Hair follicle dermal papilla cell (primary cell): ENCODE measurements around the genes PXN and RNF10.

DNA sequence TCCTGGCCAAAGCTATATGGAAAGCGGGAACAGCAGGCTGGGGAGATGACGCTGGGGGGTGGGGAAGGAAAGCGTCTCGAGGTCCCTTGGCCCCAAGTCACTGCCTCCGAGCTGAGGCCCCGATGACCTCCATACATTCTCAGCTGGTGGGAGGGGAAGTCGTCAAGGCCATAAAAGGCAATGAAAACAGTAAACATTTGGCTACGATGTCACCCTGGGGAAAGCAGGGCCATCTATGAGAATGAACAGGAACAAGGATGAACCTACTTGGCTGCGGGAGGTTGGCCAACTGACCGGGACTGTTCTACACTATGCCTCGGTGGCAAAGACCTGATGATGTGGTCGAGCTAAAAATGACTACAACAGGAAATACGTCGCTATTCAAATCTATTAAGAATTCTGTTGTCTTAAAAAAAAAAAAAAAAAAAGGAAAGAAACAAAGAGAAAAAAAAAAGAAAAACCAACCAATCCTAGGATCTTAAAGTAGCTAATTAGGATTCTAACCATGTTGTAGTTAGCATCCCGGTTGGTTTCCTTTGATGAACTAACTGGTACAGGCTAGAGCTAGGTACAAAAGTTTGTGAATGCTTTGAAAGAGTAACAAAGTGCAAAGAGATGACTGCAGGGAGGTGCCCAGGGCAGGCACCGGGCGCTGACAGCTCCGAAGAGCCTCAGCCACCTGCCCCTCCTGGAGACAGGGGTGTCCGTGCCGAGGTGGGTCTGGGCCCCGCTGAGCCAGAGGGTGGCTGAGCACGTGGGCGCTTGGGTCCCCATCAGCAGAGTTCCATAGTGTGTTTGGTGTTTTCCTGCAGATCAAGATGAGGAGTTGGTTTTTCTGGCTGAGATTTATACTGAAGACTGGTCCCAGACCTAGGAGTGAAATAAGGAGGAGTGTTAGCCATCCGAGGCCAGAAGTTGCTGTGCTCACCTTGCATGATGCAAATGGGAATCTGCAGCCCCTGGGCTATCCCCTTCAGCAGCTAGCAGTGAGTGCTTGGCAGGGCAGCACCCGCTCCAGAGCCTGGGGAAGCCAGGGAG, 19.8 kb downstream of the PRKAB1 start:
- CAGE, long polyA plus RNA: no peak

DNA sequence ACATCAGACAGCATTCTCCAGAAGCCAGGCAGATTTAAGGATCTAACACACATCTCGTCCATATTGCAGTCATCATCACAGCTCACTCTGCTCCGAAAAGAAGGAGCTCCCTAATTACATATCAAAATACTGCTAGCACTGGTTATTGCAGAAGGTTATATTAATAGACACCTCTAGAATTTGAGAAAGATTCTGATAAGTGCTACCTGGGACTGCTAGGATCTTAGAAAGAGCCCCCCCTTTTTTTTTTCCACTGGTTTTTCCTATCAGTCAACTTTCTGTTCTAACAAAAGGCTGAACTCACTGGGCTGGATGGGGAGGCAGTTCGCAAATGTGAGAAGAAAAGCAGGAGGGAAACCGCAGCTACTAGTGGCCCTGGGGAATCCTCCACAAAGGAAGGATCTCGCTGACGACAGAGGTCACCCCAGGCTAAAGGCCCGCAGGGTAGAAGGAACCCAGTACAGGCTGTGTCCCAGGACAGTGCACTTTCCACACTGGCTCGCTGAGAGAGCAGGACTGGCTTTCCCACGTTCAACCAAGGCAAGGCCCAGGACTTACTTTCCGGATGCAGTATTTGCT, 36.0 kb downstream of the PRKAB1 start:
- CAGE, long polyA plus RNA: no peak

- CAGE, long polyA plus RNA: no peak
These were observed 17.2 kb downstream of the BICDL1 start for GRCh38 chr12:120006137-120006658.

DNA sequence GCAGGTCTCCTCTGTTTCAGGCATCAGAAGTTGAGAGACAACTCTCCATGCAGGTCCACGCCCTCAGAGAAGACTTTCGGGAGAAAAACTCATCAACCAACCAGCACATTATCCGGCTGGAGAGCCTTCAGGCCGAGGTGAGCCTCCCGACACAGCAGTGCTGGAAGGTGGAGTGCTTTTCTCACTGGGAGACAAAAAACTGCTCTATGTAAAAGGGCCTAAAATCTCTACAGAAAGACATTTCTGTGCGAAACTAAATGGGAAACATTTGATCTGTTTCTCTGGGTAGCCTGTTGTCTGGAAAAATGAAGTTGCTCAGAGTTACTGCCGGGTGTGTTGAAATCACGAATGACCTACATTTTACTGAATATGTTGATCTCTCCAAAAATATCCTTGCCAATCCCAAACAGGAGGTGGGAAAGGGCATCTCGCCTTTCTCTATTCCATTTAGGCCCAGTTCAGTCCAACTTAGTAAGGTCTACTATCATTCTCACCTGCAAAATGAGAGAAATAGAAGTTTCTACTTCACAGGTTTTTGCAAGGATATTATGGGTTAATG, 54.8 kb downstream of the RAB35 start:
- CAGE, long polyA plus RNA: no peak

- CAGE, long polyA plus RNA: no peak
These were observed 22.7 kb downstream of the RAB35 start for GRCh38 chr12:120093721-120094439.

- CAGE, long polyA plus RNA: no peak
These were observed 1.3 kb downstream of the RAB35 start for GRCh38 chr12:120114945-120115943.

DNA sequence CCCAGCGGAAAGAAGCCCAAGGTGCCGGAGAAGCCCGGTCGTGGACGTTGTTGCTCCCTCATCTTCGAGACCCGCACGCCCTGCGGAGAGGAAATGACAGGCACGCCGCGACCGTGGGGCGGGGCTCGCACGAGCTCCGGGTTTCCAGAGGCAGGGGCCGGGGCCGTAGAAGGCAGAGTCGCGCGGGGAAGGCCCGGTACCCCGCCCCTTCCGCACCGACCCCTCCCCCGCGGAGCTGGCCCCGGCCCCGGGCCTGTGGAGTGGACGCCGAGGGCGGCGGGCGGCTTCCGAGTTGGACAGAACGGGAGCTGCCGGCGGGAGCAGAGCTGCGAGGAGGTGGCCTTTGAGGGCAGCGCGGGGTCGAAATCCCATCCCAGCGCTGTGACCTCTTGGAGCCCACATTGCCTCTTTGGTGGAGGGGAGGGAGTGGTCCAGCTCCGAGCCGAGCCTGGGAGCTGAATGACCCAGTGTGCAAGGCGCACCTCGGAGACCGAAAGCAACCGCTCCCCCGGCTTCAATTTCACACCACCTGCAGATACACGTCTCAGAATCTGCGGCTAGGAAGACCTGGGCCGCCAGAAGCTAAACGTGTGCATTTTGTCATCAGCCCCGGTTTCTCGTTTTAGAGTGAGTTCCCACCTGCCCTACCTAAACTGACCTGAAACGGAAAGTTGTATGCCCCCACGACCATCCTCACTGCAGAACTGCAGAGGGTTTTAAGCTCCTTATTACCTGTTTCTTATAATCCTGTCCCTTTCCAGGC, 670 bp upstream of the RAB35 start:
- CAGE, long polyA plus RNA: no peak

- CAGE, long polyA plus RNA: no peak
These were observed 2.0 kb upstream of the RAB35 start for GRCh38 chr12:120118212-120119324.

DNA sequence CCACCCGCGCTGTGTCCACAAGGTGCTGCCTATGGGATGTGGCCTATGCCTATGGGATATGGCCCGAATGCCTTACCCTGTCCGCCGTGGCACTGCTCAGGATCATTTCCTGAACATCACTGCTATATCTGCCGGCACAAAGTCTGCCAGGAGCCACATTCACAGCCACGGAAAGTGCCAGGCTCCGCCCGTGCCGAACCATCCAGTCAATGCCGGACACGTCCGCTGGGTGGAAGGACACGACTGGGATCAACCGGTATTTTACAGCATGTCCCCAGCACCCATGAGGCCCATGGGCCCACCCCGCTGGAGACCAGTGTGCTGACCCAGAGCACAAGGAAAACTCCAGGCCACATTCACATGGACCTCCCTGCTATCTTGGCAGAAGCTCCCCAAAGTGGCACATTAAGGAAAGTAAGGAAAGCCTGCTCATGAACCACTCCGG, 14.6 kb upstream of the RAB35 start:
- CAGE, long polyA plus RNA: no peak

DNA sequence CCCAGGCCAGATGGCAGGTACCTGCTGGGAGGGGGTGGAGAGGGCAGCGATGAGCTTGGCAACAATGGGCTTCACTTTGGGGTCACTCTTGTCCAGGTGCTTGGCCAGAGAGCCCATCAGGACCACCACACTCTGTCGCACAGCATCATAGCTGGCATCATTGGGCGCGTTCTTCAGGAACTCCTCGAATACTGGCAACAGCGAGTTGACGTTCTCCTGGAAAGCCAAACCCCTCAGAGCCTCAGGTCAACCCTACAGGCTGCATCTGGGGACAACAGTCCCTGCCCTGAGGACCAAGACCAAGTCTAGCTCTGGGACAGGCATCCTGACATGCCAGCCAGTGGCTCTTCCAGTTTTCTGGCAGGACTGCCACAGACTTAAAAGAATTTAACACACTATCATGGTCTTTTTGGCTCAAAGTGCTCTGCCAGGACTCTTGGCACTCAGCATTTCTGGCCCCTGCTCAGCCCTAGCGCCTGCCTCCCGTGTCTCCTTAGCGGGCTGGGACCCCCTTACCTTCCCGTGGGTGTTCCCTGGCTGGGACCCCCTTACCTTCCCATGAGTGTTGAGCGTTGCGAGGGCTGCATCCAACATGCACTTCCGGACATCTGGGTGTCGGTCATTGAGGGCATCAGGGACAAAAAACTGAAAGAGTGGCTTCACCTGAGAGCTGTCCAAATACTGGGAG, 36.8 kb upstream of the RAB35 start:
- CAGE, long polyA plus RNA: no peak

GRCh38 chr12:120222495-120222993, 21.6 kb upstream of the RPLP0 start:
- CAGE, long polyA plus RNA: no peak

- CAGE, long polyA plus RNA: no peak
These were observed 27.7 kb downstream of the PXN start for GRCh38 chr12:120237666-120238408.

GRCh38 chr12:120249179-120249526, 16.4 kb downstream of the PXN start:
- CAGE, long polyA plus RNA: no peak

DNA sequence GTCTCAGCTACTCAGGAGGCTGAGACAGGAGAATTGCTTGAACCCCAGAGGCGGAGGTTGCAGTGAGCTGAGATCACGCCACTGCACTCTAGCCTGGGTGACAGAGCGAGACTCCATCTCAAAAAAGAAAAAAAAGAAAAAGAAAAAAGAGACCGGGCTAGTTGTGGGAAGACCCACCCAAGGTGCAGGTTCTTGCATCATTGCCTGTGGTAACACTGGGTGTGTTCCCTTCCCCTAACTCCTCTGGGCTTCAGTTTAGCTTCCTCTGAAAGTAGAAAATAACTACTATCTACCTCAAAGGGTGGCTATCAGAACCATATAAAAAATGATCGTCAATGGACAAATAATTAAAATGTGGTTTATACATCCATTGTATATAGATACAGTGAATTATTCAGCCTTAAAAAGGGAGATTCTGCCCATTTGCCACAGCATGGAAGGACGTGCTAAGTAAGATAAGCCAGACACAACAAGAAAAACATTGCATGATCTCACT, 12.1 kb downstream of the PXN start:
- CAGE, long polyA plus RNA: no peak

- CAGE, long polyA plus RNA: no peak
These were observed 3.2 kb downstream of the PXN start for GRCh38 chr12:120261961-120263020.

GRCh38 chr12:120265076-120266235, at the start of gene PXN:
PXN (minus strand) TSS chr12:120265730.
- CAGE, long polyA plus RNA: no peak

DNA sequence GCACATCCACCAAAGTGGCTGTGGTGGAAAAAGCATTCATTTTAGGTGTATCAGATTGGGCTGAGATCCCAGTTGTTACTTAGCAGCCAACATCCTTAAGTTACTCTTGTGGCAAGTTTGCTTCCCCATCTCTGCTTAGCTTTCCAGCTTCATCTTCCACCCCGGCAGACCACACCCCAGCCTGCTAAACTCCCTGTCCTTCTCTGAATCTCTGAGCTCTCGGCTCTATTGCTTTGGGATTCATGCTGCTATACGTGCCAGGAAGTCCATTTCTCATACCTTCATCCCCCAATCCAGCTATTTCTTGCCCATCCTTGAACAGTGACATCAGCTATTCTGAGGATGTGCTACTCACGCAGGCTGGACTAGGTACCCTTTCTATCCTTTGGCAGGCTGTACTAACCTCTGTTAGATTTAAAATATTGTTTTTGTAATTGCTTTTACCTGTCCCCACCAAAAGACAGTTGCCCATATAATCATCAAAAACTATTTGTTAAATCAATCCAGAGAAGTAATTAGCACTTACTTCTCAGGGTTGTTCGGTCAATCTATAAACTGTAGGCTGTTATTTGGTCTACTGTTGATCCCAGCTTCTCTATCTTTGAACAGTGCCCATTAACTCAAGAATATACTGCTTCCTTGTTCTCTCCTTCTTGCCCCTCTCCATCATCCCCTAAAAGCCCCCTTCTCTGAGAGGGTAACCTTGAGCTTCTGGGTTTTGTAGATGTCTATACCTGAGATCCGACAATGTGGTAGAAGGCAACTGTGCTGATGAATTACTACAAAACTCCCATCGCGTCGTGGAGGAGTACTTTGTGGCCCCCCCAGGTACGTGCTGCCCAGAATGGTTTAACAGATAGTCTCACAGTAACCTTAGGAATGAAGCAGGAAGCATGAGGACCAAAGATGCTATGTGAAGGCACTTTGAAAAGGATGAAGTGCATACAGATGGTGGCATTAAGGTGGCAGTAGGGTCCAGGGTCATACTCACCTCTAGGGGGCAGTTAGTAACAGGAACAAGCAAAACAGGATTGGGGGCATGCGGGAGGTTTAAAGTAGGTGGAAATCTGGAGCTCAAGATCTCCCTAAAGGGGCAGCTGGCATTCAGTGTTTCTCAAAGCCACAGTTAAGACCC, 10.5 kb downstream of the GATC start:
- CAGE, long polyA plus RNA: no peak

- CAGE, long polyA plus RNA: no peak
These were observed 7.7 kb downstream of the SRSF9 start for GRCh38 chr12:120461454-120462668.

DNA sequence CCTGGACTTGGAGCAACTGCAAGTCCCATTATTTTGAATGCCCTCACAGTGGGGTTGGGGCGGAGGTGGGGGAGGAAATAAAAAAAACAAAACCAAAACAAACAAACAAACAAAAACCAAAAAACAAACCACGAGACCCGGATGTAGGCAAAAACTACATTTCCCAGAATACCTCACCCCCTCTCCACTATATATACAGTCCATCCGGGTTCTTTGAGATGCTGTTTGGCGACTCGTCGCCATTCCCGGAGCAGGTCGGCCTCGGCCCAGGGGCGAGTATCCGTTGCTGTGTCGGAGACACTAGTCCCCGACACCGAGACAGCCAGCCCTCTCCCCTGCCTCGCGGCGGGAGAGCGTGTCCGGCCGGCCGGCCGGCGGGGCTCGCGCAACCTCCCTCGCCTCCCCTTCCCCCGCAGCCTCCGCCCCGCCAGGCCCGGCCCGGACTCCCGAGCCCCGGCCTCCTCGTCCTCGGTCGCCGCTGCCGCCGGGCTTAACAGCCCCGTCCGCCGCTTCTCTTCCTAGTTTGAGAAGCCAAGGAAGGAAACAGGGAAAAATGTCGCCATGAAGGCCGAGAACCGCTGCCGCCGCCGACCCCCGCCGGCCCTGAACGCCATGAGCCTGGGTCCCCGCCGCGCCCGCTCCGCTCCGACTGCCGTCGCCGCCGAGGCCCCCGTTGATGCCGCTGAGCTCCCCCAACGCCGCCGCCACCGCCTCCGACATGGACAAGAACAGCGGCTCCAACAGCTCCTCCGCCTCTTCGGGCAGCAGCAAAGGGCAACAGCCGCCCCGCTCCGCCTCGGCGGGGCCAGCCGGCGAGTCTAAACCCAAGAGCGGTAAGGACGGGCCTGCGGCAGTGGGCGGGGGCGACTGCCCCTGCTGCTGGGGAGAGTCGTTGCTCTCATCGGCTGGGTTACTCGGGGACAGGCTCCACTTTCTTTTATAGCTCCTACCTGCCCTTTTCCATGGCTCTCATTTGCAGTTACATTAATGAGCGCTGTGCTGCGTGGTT, at the start of gene RNF10:
TSS of gene RNF10 (plus strand) at position 221 of the 1,009 bp plus-strand sequence.
- CAGE, long polyA plus RNA: no peak

DNA sequence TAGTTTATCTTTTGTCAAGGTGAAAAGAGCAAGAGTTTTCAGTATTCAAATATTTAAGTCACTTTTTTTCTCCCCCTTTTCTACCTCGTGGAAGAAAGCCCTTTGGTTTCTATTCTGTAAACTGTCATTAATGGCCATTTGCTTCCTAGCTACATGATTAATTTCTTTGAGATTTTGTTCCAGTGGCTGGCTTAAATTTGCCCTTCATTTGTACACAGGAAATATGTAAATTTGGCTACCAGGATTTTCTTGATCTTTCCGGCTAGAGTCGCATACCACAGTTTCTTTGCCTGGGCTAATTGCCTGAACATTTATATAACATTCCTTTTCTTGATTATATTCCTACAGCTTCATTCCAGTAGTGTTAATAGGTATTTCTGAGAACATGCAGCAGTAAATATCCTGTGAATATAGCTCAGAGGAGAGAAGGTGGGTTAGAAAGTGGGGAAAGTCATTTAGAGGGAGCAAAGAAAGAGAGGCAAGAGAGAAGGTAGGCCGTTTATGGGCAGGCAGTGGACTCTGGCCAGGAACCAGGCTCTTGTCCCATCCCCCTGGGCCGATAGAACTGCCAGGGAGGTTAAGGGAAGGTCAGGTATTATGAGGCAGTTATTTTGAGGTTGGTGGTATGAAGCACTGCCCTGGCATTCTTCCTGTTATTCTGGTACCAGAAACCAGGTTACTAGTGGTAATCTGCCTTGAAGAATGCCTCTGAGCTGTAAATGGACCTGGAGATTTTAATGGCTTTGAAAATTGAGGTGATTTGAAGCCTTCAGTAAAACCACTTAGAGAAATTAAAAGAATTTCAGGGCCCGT, 4.2 kb downstream of the RNF10 start:
- CAGE, long polyA plus RNA: no peak